Neuron (in vitro differentiated cells): ENCODE results near the gene CLN5.

GRCh38 chr13:75773184-75773757 is 137.1 kb downstream of the LMO7 start:
- PRO-cap = no peak

DNA sequence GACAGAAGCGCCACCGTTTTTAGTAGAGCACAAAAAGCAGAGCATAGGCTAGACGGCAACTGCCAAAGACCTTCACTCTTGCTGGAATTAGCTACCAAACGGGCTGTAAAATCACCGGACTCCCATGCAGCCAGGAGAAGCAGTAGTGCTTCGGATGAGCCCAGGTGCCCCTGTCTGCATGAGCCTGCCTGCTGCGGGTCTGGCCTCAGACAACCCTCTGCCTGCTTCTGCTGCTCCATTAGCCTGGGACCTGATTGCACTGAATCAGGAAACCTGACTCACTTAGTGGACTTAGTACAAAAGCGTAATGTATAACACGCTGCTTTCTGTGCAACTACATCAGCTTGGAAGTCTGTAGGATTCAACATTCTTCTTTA is 170.0 kb downstream of the LMO7 start:
- PRO-cap = no peak

DNA sequence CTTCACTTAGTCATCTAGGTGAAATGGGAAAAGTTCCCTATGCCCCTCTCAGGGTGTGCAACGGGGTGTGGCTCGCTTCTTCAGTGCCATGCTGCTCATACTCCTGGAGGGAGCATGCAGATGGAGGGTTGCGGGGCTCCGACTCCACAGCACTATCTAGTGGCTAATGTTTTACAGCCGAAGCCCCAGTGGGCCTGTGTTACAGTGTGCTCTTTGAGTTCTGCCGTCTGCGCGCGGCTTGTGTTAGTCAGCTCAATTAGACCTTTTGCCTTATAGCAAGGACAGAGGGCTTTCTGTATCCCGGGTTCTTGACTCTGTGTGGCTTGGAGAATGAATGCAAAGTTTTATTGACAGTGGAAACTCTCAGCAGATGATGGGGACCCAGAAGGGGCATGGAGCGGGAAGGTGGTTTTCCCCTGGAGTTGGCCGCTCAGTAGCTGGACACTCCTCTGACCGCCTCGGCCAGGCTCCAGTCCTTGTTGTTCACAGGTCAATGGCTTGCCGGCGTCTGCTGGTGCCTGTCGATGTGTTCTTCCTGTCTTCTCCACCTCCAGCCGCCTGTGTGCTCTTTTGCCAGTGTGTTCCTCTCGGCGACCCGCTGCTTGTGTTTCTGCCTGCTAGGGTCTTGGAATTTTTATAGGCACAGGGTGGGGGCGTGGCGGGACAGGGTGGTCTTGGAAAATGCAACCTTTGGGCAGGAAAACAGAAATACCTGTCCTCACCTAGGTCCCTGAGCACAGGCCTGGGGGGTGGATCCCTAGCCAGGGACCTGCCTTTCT is 383.5 kb downstream of the LMO7 start:
- PRO-cap = no peak

DNA sequence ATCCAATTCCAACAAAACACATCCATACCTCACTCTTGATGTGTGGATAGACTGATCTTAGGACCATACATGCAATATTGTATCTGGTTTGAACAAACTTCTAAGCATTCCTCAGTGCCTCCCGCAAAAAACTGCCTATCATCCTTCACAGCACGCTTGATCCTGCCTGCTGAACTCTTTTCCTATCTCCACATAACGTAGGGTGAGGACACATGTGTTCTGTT is 415.2 kb downstream of the KCTD12 start:
- PRO-cap = no peak

GRCh38 chr13:76882377-76882813 is 3.8 kb downstream of the KCTD12 start:
- PRO-cap = no peak

DNA sequence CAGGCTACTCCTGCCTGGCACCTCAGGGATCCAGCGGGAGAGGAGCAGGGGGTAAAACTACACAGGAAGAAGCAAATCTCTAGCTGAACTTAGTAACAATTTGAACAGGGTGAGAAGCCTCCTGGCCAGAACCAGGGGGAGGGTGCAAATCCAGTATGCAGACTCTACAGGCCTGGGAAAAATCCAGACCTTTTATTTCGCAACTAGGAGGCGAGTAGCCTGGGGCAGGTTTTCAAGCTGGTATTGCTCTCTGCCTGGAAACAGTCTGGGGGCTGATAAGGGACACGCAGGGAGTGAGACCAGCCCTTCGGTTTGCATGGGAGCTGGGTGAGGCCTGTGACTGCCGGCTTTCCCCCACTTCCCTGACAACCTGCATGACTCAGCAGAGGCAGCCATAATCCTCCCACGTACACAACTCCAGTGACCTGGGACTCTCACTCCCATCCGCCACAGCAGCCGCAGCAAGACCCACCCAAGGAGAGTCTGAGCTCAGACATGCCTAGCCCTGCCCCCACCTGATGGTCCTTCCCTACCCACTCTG is 30.6 kb upstream of the ACOD1 start:
- PRO-cap = no peak

DNA sequence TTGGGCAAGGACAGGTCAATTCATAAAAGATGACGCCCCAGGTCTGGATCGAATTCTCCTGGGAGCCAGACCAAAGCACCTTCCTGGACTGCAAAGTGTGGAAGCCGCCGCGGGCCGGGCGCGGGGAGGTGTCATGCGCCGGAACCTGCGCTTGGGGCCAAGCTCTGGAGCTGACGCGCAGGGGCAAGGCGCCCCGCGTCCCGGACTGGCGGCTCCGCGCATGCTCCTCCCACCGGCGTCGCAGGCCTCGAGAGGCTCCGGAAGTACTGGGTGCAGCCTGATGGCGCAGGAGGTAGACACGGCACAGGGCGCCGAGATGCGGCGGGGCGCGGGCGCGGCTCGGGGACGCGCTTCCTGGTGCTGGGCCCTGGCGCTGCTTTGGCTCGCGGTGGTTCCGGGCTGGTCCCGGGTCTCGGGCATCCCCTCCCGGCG is at the start of gene CLN5:
Gene CLN5, plus strand, starts transcription at position 263 of the 432 bp plus-strand sequence.
- PRO-cap = bidirectional peak, plus-strand start at position 304 of the sequence, minus-strand start at position 207 of the sequence

GRCh38 chr13:77109294-77109807 is 82.4 kb upstream of the FBXL3 start:
- PRO-cap = no peak

- PRO-cap = no peak
Observed at GRCh38 chr13:77155813-77156382, 128.9 kb upstream of the FBXL3 start.

DNA sequence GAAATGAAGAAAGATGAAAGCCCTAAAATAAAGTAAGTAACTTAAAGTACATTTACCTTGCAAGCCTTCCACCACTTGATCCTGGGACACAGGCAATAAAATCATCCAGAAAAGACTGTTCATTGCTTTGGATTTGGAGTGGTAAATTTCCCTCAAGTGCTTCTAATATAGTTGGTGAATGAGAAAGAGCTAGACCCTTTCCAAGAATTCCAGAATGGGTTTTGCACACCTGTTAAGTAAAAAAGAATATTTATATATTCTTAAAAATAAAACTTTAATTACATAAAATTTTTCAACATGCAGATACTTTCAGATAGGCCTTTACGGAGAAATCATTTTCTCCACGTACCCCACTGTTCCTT is 130.9 kb upstream of the FBXL3 start:
- PRO-cap = no peak

GRCh38 chr13:77345247-77345781 is 18.4 kb upstream of the MYCBP2 start:
- PRO-cap = no peak

- PRO-cap = no peak
Observed at GRCh38 chr13:77919958-77920370, 1.3 kb upstream of the EDNRB start.

DNA sequence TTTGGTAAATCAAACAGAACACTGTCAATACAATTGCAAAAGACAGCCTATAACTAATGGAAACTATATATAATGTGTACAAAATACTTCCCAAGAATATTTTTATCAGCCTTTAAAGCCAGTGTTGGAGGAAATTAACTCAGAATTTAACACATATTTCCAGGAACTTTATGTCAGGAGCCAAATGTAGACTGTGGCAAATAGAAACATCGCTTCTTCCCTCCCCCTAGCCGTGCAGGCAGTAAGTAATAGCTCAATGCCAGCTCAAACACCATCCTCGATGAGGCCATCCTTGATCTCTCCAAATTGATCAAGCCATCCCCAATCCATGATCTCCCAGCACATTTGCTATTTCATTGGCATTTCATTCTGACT is 1.3 kb downstream of the OBI1 start:
- PRO-cap = no peak

DNA sequence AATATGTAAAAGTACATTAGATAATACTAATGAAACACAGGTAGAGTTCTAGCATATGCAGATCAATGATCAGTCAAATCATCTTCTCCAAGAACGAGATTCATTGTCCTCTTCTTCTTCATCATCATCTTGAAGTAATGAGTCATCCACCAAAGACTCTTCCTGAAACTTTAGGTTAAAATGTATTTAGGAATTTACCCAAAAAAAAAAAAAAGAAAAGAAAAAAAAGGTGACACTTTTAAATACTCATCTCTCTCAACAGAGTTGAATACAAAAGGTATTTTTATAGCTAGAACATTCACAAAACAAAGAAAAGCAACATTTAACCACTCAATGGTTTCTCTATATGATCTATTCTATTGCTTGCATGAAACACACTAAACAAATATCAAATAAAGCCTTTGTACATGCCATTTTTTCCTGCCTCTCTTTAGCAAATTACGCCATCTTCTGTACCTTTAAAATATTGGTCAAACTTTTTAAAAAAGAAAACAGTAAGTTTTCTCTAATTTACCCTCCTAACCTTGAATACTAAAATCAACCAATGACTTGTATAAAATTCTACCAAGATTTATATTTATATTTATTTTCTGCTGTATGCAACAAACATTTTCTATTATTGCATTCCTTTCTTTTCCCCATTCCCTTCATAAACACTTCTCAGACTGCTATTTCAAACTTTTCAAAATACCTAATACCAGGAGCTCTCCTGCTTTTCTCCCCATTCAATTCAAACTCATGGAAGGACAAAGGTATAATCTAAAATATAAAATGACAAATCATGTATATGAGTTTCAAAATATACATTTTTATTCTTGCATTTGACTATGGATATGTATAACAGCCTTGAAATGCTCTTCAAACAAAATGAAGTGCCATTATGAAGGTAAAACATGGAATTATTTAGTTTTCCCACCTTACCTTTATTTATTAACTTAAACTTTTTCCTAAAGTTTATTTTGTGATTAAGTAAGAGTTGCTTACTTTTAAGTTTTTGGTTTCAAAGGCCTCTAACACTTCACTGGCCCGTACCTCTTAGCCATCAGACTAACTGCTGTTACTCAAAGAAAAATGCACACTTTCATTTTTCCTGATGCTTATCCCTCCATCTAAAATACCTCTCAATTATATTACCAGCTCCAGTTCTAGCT is 85.1 kb downstream of the RBM26 start:
- PRO-cap = no peak

DNA sequence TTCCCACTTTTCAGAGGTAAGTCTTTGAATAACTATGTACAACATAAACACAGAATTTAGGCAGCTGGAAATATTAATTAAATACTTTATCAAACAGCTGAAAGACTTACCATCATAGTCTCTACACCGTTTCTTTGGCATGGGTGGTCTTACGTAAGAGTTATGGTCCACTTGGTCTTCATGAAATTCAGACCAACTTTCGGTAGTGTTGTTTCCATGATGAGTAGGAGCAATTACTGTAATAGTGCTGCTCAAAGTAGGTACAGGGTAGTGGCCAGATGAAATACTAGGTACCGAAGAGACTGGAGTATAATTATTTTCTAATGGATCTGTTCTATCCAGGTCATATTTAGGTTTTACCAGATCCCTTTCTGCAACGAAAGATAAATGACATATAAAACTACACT is 37.4 kb downstream of the RBM26 start:
- PRO-cap = no peak

- PRO-cap = no peak
Observed at GRCh38 chr13:79385698-79387001, 19.9 kb downstream of the RBM26 start.

DNA sequence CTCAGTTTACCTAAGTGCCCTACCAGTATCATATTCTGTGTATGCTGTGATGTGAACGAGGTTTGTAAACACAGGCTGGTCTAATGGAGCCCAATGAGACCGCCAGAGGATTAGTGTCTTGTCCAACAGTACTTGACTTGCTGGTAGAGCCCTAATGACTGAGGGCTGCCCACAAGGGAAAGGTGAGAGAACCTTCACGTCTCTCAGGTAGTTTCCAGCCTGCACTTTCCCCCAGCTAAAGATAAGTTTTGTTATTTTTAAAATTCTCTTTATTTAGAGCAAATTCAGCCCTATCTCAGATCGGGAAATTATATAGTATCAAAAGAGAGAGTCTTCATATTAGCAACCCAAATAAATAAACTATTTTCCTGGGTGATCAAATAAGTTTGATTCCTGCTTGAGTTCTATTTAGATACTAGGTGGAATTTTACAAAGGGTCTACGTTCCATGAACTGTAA is 576 bp upstream of the RBM26 start:
- PRO-cap = bidirectional peak, plus-strand start at position 121 of the sequence, minus-strand start at position 160 of the sequence

DNA sequence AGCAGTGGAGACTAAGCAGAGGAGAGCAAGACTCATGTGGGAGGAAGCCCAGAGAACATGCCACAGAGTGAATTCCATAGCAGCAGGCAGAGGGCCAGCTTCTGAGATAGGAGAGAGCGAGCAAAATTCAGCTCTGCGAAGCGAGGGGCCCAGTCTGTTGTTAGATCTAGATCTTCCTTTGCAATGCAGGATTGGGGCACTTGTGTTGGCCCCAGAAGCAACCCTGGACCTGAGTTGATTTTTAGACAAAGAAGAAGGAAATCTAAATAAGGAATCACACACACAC is 199.7 kb downstream of the SPRY2 start:
- PRO-cap = no peak

GRCh38 chr13:80303157-80303442 is 37.8 kb downstream of the SPRY2 start:
- PRO-cap = no peak

GRCh38 chr13:80361699-80362236 is 20.8 kb upstream of the SPRY2 start:
- PRO-cap = no peak